Measurements from ENCODE around the genes KCNN3, PMVK and LENEP.

GRCh38 chr1:154414223-154415163 is 9.3 kb downstream of the IL6R start:
- RRBS: no CpG with 5 or more reads among the region's 18 CpGs

DNA sequence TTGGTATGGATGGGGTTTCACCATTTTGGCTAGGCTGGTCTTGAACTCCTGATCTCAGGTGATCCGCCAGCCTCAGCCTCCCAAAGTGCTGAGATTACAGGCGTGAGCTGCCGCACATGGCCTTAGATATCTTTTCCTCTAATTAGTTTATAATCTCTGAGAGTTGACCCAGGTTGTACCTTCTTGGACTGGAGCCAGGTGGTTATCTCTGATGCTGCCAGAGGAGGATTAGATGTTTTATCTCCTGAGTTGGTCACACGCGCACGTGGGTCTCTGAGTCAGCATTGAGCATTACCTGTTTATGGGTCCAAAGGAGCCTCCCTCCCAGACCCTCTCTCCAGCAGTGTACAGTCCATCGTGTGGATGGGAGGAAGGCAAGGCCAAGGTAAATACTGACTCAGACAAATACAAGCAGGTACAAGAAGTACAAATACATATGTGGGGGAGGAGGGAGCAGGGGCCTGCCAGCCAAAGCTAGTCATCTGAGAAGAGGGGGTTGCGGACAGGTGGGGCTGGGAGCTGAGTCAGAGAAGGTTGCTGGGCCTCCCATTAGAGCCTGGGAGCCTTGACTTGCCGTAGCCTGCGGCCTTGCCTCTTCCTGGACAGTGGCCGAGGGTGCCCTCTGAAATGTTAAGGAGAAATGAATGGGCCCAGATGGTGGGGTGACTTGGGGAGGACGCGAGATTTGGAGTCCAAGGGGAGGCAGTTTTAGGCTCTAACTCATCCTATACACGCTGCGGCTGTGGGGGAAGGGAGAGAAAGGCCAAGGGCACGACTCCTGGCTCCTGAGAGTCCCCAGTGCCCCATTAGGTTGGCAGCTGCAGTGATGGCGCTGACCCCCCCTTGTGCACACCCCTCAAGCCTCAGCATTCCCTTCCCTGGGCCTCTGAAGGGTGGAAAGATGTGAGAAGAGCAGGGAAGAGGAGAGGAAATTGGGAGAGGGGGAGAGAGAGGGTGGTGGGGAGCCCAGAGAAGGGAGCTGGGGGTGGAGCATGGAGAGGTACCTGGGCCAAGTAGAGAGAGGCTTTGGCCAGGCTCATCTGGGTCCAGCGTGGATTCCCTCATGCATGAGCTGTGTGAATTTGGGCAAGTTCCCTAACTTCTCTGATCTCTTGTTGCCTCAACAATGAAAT is 13.3 kb downstream of the IL6R start:
- RRBS: no CpG with 5 or more reads among the region's 18 CpGs

GRCh38 chr1:154427316-154428271 is 22.5 kb downstream of the IL6R start:
- RRBS: no CpG with 5 or more reads among the region's 7 CpGs

GRCh38 chr1:154429000-154429594 is 24.0 kb downstream of the IL6R start:
- RRBS: 57% methylated on average over 4 of the region's 17 CpGs

GRCh38 chr1:154499431-154499987 is 2.5 kb upstream of the TDRD10 start:
- RRBS: no CpG with 5 or more reads among the region's 1 CpG

DNA sequence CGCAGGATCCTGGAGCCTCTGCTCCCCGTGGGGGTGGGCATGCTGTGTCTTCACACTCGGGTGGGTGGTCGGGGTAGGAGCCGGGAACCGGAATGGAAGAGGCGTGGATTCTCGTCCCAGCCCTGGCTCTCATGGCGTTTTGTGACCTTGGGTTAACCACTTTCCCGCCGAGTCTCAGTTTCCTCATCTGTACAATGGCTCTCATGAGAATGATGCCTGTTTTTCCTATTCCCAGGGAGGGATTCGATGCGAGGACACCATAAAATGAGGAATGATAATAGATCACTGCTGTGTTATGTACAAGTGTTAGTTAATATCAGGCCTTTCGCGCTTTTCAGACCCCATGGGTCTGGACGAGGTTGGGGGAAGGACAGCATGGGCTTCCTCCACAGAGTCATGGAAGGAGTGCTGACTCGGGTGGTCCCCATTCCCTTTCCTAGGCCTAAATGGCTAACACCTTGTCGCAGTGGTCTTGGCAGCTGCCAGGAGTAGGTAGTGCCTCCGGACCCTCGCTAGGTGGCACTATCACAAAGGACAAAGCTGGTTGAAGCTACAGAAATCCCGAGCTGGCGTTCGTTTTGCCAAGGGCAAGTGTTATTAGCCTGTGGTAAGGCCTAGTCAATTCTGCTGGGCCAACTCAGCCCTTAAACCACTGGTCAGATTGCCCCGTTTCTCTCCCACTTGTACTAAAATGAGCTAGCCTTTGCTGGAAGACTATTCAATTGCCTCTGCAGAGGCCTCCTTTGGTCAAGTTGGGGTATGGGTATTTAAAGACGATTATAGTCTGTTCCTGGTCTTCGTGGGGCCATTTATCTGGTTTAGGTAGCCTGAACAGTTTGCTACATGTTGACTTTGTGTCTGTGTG is 938 bp upstream of the UBE2Q1 start:
- RRBS: no CpG with 5 or more reads among the region's 26 CpGs

DNA sequence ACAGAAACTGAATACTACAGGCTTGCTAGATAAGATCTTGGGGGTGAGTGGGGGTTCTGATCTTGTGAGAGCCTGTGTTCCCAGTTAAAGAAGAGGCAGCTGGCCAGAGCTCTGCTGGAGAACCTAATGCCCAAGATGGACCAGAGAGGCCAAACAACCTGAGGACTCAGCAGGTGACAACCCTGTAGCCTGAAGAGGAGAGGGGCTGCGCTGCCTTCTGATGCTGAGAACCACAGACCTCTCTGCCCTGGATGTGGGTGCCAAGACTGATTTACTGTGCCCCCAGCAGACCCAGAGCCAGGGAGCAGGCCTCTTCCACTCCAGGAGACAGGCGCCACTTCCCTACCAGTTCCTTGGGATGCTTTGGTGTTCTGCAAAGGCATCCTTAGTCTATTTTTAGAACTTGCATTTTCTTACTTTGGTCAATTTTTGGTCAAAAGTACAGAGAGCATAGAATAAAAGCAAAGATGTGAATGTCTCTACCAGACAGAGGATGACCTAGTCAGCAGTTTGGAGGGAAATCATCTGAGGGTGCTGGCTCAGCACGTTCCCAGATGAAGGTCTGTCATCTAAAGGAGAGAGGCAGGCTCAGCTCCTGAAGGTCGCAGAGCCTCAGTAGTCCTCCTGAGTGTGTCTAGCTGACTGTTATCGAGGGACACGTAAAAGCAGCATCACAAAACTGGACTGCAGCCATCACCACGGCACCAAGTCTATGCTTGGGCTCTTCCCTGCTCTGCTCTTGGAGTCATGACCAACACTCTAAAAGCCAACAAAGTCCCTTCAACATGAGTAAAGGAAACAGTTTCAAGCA is 15.2 kb downstream of the CHRNB2 start:
- RRBS: no CpG with 5 or more reads among the region's 7 CpGs

DNA sequence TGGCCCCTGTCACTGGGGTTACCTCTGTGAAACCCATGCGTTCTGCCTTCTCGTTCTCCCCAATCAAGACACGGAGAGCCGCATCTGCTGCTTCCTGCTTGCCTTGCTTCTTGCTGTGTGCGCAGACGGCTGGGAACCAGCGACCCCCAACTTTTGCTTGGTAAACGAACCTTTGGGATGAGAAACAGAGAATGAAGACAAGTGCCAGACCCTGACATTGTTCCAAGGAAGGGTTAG is 17.8 kb downstream of the ADAR start:
- RRBS: no CpG with 5 or more reads among the region's 8 CpGs

DNA sequence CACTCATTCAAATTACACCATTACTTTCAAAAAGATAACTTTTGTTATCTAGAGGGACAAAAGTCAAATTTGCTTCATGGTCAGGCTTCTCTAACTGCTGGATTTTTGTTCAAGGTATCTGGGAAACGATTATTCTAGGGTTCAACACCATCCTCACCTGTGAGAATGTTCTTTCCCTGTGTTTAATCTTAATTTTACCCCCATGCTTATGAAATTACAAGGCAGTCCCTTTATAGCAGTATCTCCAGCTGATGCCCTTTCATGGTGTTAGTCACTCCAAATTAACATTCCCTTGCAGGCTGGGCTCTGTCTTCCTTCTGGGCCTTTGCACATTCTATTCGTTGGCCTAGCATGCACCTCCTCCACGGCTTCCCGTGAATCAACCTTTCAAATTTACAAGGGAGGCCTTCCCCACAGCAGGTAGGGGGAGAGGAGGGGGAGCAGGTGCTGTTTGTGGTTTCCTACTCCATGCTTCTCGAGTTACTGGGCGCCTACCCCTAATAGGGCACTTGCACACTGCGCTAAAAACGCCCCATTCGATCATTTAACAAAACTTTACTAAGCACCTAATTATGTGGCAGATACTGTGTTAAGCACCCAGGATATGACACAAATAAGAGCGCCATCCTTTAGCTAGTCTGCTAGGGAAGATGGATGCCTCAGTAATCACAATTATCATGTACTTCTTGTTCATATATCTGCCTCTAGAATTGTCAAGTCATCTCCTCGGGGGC is 1.4 kb upstream of the ADAR start:
- RRBS: no CpG with 5 or more reads among the region's 11 CpGs

- RRBS: no CpG with 5 or more reads among the region's 22 CpGs
Measured at GRCh38 chr1:154813012-154813944, 56.8 kb downstream of the KCNN3 start.

- RRBS: 2% methylated on average over 5 of the region's 29 CpGs
Measured at GRCh38 chr1:154869765-154870690, at the start of gene KCNN3. TSS of gene KCNN3 (minus strand) at chr1:154870281.

- RRBS: no CpG with 5 or more reads among the region's 55 CpGs
Measured at GRCh38 chr1:154936338-154937131, at the start of gene PMVK. TSS of gene PMVK (minus strand) at chr1:154936719.

- RRBS: no CpG with 5 or more reads among the region's 8 CpGs
Measured at GRCh38 chr1:154968385-154969178, 2.0 kb downstream of the SHC1 start.

DNA sequence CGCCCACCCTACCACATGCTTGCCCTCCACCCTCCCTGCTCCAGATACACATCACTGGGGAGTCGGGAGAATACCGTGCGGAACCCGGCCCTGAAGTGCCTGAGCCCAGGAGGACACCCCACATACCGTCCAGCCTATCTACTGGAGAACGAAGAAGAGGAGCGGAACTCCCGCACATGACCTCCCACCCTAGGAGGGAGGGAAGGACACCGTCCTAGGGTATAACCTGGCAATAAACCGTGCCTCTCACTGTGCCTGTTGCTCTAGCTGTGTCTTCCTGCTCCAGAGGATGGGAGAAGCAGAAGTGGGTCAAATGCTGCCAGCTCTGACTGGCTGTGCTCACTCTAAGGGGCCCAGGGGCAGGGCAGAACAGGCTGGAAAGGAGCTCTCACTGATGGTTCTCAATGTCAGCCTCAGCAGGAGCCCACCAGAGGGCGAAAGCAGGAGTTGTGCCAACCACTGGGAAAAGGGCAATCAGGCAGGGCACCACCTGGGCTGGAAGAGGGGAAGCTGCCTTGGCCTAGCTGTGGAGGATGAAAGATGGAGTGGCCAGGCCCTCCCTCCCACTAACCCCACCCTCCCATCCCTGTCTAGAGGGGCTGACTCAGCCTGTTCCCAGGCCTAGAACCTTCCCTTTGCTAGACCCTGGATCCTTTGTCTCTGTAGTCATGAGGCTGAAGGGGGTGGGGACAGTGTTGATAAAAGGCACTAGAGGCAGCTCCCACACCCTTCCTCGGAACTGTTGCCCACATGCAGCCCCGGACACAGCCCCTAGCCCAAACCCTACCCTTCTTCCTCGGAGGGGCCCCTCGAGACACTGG is at the start of gene LENEP:
Gene LENEP, plus strand, starts transcription at position 729 of the 821 bp plus-strand sequence.
- RRBS: no CpG with 5 or more reads among the region's 16 CpGs

- RRBS: no CpG with 5 or more reads among the region's 4 CpGs
Measured at GRCh38 chr1:154993679-154994237, 372 bp downstream of the LENEP start.

GRCh38 chr1:154998913-154999584 is 3.6 kb upstream of the ZBTB7B start:
- RRBS: no CpG with 5 or more reads among the region's 40 CpGs

- RRBS: no CpG with 5 or more reads among the region's 8 CpGs
Measured at GRCh38 chr1:155038411-155038929, 4.8 kb downstream of the DCST1 start.

DNA sequence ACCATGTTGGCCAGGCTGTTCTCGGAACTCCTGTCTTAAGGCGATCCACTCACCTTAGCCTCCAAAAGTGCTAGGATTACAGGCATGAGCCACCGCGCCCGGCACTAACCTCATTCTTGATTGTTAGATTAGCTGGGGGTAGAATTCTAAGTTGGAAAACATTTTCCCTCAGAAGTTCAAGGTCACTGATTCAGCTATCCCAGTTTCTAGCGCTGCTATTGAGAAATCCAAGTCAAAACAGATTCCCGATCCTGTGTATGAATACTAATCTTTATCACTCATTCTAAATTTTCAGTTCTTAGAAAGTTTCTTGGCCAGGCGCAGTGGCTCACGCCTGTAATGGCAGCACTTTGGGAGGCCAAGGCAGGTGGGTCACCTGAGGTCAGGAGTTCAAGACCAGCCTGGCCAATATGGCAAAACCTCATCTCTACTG is 24.3 kb upstream of the EFNA1 start:
- RRBS: no CpG with 5 or more reads among the region's 9 CpGs

- RRBS: 6% methylated on average over 19 of the region's 71 CpGs
Measured at GRCh38 chr1:155125962-155126886, 1.5 kb upstream of the EFNA1 start.

- RRBS: no CpG with 5 or more reads among the region's 11 CpGs
Measured at GRCh38 chr1:155130936-155131743, 3.5 kb downstream of the EFNA1 start.

Data from pericardium (tissue), 1 donor.